RPMI7951 (cell line): Measurements from ENCODE around the genes LGI4 and LSR.

- RAMPAGE, long total RNA: no peak
Measured at GRCh38 chr19:34337720-34338148, 27.3 kb upstream of the GPI start.

- RAMPAGE, long total RNA: no peak
Measured at GRCh38 chr19:34450080-34450444, 21.9 kb downstream of the UBA2 start.

- RAMPAGE, long total RNA: no peak
Measured at GRCh38 chr19:34548542-34548910, 67.0 kb downstream of the WTIP start.

GRCh38 chr19:34734448-34734757 lies 360 bp downstream of the ZNF181 start:
- RAMPAGE, long total RNA: no peak

- RAMPAGE, long total RNA: no peak
Measured at GRCh38 chr19:34772174-34772643, 806 bp downstream of the ZNF599 start.

DNA sequence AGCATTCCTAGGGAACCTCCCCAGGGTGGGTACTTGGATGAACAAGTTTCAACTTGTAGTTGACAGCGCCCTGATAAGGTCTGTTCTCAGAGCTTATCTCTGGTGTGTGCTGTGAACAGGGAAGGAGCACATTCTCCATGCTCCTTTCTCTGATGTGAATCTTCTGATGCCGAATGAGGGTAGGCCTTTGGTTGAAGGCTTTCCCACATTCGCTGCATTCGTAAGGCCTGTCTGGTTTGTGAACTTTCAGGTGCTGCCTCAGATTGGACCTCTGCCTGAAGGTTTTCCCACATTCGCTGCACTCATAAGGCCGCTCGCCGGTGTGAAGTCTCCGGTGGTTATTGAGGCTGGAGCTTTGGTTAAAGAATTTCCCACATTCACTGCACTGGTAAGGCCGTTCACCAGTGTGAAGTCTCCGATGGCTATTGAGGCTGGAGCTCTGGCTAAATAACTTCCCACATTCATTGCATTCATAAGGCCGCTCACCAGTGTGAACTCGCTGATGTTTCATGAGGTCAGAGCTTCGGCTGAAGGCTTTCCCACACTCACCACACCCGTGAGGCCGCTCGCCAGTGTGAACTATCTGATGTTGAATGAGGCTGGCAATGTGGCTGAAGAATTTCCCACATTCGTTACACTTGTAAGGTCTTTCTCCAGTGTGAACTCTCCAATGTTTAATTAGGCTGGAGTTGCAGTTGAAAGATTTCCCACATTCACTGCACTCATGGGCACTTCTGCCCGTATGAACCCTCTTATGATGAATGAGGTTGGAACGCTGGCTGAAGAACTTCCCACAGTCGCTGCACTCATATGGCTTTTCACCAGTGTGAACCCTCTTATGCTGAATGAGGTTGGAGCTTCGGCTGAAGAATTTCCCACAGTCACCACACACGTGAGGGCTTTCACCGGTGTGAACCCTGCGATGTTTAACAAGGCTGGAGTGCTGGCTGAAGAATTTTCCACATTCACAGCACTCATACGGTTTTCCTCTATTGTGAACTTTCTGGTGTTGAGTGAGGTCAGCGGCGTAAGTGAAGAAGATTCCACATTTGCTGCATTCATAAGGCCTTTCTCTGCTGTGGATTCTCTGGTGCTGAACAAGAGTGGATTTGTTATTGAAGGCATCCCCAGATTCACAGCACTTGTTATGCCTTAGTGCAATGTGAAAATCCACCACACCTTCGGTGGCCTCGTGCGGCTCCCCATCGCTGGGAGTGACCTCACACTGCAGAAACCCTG lies 5.7 kb downstream of the ZNF792 start:
- RAMPAGE, long total RNA: no peak

DNA sequence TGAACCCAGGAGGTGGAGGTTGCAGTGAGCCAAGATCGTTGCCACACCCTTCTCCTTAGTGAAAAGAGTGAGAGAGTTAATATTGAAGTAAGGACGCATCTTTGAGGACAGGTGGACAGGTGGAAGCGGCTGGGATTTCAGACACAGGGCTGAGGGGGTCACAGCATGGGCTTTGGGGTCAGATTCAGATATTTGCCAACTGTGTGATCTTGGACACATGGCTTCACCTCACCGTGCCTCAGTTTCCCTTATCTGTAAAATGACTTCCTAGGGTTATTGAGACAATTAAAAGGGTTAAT lies 22.1 kb downstream of the HPN start:
- RAMPAGE, long total RNA: no peak

DNA sequence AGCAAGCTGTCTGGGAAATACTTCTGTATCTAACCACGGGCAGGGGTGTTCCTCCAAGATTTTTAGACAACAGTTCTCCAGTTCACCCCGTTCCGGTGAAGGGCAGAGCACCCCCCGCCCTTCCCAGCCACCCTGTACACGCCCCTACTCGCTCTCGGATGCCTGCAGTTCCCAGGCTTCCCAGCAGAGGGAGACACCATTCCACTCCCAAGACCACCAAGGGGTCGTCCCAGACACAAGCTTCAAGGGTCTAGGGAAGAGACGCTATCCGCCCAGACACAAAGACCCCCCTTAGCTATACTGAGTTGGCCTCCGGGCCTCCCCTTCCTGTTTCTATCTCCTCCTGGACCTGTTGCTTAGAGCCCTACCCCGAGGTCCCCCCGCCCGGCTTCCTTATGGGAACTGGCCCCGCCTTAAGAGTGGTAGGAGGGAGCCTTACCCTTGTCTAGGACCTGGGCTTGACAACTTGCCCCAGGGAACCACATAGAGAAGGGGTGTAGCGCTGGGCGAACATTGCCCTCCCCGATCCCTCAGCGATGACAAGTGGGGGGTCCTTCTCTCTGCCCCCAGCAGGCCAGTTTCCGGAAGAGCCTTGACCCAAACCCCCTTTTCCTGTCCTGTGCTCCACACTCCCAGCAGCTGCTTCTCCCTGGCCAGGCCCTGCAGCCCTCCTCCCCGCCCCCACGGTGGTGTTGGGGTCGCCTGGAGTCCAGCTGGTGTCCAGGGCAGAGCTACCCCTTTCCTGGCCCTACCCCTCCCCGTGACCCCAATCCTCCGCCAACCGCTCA lies 836 bp upstream of the FXYD3 start:
- RAMPAGE, long total RNA: no peak

DNA sequence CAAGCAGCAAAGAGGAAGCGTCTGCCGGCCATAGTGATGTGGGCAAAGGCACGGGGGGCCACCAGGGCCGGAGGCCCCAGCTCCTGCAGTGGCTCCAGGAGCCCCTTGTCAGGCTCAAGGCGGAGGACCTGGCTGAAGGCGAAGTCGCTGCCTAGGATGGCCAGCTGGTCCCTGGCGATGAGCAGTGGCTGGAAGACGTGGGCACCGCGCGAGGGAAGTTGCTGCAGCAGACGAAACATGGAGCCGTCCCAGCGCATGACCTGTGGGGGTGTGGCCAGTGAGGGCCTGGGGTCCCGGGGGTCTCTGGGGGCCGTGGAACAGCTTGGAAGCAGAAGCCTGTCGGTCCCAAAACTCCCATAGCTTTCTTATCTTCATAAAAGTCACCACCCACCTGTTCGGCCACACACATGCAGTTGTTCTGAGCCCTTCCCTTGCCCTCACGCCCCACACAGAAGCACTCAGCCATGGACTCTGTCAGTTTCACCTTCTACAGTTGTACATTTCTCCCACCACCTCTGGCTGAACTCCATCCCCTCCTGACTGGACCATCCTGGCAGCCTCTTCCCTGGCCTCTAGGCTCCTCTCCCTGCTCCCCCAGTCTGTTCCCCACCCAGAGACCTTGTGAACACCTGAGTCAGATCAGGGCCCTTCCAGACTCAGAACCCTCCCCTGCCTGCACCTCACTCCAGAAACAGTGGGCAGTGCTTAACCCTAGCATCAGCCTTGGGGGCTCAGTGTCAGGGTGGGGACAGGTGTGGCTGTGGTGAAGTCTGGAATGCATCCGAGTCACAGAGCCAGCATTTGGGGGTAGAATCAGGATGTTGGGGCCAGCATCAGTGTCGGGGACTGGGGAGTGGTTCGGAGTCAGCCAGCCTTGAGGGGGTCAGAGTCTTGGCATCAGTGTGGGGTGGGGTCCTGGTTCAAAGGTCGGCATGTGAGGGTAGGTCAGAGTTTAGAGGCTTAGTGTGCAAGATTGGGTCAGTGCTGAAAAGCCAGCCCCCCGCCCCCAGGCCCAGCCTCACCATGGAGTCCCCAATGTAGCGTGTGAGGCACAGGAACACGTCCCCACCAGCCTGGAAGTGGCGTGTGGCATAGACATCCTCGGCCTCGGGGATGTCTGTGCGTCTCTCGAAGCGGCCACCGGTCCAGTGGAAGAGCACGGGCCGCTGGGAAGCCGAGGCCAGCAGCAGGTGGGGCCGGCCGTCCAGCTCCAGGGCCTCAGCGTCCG lies 9.2 kb downstream of the LGI4 start:
- RAMPAGE, long total RNA: no peak

- RAMPAGE, long total RNA: no peak
Measured at GRCh38 chr19:35134472-35135627, at the start of gene LGI4. Gene LGI4 (minus strand): TSS chr19:35135059.

- RAMPAGE, long total RNA: no peak
Measured at GRCh38 chr19:35142386-35142909, 607 bp upstream of the FXYD7 start.

GRCh38 chr19:35157891-35158572 lies 3.5 kb downstream of the FXYD5 start:
- RAMPAGE, long total RNA: no peak

GRCh38 chr19:35205047-35205676 lies 23.4 kb downstream of the FAM187B start:
- RAMPAGE, long total RNA: no peak

GRCh38 chr19:35210596-35211118 lies 17.9 kb downstream of the FAM187B start:
- RAMPAGE, long total RNA: no peak

GRCh38 chr19:35248231-35249235 lies at the start of gene LSR:
Gene LSR (plus strand): TSS chr19:35249002.
- RAMPAGE, long total RNA: no peak

DNA sequence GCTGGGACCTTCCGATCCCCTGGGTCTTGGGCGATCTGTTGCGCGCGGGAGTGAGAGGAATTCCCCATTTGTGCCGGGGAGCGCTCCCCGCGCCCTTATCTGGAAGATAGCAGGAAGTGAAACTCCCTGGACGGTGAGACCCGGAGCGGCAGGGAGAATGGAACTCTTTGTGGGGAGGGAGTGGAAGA lies 328 bp downstream of the LSR start:
- RAMPAGE, long total RNA: no peak

DNA sequence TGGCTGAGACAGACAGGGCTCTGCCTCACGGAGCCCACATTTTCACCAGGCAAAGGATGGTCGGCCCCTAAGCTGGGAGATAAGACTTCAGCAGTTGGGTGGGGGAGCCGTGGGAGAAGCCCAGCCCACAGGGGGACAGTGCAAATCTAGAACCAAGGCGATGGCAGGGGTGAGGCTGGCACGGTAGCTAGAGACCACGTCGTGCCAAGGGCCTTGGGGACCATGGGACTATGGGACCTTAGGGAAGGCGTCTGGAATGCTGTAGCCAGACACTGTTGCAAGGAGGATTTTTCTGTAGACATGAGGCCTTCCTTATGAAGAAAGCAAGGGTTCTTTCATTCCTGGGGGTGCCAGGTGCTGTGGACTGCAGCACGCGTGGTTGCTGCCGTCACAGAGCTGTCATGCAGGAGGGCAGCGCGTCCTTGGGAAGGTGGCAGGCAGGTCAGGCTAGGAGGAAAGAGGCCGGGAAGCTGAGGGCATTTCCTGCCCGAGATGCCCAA lies 8.4 kb downstream of the LSR start:
- RAMPAGE, long total RNA: no peak

DNA sequence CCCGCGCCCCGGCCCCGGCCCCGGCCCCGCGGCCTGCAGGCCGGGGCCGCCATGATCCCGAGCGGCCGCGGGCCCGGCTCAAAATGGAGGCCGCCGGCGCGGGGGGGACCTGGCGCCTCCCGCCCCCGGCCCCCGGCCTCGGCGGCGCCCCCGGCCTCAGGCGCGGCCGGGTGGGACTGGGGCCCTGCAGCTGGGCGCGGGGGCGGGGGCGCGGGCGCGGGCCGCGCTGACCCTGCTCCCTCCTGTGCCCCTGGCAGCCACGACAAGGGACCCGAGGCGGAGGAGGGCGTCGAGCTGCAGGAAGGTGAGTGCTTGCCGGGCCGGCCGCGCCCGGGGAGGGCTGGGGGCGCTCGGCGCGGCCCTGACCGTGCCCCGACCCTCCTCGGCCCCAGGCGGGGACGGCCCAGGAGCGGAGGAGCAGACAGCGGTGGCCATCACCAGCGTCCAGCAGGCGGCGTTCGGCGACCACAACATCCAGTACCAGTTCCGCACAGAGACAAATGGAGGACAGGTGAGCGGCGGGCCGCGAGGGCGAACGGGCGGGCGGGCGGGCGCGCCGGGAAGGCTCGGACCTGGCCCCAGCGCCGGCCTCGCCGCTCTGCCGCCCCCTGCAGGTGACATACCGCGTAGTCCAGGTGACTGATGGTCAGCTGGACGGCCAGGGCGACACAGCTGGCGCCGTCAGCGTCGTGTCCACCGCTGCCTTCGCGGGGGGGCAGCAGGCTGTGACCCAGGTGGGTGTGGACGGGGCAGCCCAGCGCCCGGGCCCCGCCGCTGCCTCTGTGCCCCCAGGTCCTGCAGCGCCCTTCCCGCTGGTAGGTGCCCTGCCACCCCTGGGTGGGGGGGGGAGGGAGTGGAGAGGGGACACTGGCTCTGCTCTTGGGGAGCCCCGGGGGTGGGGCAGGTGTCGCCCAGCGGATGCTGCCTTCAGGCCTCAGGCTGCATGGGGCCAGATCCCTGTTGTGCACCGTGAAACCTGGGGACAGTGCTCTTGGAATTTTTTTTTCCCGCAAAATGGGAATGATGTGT lies 741 bp downstream of the USF2 start:
- RAMPAGE, long total RNA: no peak

GRCh38 chr19:35316499-35317062 lies 12.4 kb upstream of the CD22 start:
- RAMPAGE, long total RNA: no peak

DNA sequence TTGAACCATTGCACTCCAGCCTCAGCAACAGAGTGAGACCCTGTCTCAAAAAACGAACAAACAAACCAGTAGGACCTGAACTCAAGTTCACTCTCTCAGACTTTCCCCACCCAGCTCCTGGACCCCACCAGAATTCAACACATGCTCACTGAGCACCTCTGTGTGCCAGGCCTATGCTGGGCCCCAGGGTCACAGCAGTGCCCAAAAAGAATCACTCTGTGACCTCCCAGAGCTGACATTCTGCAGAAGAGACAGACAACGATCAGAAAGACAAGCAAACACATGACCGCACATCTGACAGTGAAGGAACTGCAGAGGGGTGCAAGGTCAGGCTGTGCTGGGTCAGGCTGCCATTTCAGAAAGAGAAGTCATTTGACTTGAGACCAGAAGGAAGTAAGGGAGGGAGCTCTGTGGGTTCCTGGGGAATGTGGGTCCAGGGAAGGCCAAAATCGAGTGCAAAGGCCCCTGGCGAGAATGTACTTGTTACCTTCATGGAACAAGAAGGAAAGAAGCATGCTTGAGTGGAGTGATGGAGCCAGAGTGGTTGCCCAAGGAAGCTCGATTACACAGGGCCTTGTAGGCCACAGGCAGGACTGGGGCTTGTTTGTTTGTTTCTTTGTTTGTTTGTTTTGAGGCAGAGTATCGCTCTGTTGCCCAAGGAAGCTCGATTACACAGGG lies 11.5 kb upstream of the CD22 start:
- RAMPAGE, long total RNA: no peak